Colon Carcinoma Metastatic in the Lung (tissue), 2 donors: ENCODE results near the gene TRPM1.

GRCh38 chr15:30999767-31000347 lies 8.4 kb upstream of the MTMR10 start:
- PRO-cap, 2 experiments: no peak in any of the 2 experiments

- PRO-cap, 2 experiments: no peak in any of the 2 experiments
These were observed 34.5 kb upstream of the MTMR10 start for GRCh38 chr15:31025953-31026321.

DNA sequence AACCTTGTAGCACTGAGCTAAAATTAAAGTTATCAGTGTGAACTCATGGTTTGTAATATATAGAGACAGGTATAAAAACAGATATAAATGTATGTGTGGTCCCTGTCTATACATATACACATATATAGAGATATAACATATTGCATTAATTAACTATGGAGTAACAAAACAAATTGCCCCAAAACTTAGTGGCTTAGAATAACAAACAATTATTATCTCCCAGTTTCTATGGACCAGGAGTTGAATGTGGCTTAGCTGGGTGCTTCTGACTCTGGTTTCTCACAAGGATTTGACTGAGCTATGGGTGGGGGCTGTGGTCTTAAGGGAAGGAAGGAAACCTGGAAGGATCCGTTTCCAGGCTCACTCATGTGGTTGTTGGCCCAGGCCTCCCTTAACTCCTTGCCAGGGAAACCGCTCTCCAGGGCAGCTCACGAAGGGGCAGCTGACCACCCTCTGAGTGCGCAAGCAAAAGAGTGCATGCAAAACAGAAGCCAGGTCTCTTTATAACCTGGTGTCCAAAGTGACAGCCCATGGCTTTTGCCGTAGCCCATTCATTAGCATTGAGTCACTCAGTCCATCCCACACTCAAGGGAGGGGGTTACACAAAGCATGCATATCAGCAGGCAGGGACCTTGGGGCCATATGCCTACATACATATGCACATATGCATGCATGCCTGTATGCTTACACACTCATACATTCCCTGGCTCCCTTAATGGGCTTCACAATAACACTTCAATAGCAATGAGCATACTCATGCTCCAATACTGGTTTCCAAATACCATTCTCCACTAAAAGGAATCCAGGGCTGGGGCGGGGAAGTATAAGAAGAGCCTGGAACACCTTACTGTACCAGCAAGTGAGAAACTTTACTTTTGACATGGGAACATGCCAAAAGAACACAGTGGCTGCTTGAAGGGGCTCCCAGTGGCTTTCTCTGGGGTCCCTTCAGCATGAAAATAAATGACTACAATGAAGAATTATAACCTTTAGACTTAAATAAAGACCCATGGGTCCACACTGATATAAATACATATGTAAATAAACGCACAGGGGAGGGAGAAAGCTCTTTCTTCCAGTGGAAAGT lies 22.1 kb downstream of the TRPM1 start:
- PRO-cap, 2 experiments: no peak in any of the 2 experiments

DNA sequence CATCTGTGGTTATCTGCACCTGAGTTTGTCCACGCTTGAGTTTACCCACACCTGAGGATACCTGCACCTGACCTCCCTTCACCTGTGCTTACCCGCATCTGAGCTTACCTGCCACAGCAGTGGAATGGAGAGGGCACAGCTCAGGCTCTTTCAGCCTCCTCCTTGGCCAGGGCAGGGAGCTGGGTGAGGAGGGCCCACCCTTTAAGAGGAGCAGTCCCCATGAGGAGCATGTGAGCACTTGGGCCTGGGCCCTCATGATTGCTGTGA lies at the start of gene TRPM1:
TSS of gene TRPM1 (minus strand) at position 177 of the 267 bp plus-strand sequence.
- PRO-cap, 2 experiments: no peak in any of the 2 experiments

DNA sequence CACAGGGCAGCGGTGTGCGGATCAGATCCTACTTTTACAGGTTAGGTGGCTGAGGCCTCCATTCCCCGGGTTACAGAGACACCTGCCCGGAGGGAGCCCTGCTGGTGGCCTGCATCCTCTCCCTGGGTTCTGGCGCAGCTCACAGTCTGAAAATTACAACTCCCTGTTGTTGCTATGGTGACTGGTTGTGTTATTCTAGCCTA lies 21.7 kb upstream of the KLF13 start:
- PRO-cap, 2 experiments: no peak in any of the 2 experiments

GRCh38 chr15:31329125-31329541 lies 2.5 kb downstream of the KLF13 start:
- PRO-cap, 2 experiments: no peak in any of the 2 experiments

DNA sequence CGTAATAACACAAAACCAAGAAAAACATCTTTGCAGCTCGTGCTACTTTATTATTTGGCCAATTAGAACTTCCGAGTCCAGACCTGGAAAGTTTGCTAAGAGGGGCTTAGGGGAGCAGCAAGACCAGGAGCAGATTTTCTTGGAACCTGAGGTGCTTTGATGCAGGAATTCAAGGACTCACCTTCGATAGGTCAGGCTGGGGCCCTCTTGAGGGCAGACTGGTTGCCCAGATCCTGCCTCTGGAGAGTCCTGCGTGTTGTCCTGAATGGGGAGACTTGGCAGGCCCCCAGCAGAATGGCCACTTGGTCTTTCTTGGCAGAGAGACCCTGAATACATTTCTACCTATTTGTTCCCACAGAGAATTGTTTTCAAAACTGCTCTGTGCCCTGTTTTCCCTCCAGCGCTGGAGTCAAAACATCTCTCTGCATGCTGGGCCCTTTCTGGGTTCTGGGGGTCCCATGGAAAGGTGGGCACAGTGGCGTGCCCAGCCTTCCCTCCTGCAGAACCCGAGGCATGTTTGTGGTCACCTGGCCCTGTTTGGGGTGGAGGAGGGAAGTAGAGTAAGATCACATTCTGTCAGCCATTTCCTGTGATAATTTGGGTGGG lies 4.2 kb downstream of the KLF13 start:
- PRO-cap, 2 experiments: no peak in any of the 2 experiments

DNA sequence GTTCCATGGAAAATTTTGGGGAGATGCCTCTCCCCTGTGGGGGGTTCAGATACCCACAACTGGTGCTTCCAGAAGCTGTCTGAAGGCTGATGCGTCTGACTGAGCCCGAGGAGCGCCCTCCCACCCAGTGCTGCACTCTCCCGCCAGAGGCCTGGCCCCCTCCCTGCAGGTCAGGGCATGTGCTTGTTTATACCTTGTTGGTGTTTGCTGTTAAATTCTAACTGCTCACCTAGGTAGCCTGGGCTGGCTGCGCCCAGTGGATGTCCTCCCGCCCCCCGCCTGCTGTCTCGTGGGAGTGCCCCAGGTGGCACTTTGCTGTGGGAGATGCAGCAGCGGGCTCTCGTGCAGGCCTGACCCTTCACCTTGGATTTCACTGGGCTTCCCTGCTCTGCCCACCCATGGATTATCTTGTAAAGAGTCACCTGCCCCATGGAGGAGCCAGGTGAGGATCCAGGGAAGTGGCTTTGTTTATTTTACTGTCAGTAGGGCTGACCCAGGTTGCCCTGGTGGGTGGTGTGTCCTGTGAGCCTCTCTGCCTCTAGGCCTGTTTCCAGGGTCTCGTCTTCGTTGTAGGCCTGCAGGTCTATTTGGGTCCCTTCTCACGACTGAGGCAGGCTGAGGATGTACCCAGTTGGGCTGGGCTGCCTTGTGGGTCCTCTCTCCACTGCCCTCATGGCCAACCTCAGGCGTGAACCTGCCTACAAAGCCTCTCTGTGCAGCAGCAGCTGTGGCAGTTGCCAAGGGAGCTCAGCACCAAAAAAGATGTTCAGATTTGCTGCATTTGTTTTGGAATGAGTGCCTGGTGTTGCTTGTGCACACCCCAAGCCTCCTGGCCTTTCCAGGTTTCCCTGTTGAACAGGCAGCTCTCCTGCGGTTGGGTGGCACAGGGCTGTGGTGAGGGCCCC lies 13.2 kb downstream of the KLF13 start:
- PRO-cap, 2 experiments: no peak in any of the 2 experiments

DNA sequence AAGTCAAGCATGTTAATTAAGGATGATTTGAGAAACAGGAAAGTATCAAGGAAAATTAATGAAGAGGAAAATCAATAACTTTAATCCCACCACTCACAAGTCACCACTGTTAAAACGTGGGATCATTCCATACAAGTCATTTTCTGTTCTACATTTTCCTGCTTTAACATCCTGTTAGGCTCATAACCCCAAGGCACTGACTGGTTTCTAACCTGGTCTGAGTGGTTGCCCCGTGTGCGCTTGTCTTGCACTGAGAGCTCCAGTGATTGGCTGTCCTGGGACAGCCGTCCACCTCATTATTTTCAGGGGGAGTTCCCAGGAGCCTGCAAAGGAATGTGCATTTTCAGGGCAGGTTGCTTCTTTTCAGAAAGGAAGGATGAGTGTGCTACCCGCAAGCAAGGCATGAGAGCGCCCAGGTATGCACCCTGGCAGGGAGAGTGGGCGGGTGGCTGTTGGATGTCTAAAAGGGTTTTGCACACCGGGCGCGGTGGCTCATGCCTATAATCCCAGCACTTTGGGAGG lies 24.7 kb downstream of the KLF13 start:
- PRO-cap, 2 experiments: no peak in any of the 2 experiments

GRCh38 chr15:31367646-31368071 lies 41.0 kb downstream of the KLF13 start:
- PRO-cap, 2 experiments: no peak in any of the 2 experiments

- PRO-cap, 2 experiments: peak in 1 of 2 experiments; most common minus-strand start chr15:31393357 (in 1)
These were observed 66.7 kb downstream of the KLF13 start for GRCh38 chr15:31393172-31393905.

DNA sequence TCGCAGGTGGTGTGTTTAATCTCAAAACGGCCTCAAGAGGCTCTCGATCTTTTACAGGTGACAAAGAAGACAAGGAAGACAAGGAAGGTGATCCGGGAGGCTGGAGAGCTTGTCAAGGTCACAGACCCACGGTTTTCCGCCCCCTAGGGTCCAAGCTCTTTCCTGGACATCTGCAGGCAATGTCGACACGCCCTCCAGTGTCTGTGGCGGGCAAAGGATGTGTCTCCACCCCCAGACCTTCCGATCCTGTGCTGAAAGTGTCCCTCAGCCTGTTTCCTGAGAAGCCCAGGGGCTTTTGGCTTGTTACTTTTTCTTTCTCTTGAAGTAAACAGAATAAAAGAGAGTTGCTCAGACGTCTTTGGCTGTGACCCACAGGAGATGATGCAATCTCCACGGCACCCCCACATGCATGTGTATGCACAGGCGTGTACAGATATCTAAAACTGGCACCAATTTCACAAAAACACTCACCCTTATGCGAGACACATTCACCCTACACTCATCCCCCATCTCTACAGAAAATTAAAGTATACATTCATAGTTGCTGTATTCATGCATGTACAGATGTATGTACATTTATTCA lies 108.8 kb downstream of the KLF13 start:
- PRO-cap, 2 experiments: no peak in any of the 2 experiments

DNA sequence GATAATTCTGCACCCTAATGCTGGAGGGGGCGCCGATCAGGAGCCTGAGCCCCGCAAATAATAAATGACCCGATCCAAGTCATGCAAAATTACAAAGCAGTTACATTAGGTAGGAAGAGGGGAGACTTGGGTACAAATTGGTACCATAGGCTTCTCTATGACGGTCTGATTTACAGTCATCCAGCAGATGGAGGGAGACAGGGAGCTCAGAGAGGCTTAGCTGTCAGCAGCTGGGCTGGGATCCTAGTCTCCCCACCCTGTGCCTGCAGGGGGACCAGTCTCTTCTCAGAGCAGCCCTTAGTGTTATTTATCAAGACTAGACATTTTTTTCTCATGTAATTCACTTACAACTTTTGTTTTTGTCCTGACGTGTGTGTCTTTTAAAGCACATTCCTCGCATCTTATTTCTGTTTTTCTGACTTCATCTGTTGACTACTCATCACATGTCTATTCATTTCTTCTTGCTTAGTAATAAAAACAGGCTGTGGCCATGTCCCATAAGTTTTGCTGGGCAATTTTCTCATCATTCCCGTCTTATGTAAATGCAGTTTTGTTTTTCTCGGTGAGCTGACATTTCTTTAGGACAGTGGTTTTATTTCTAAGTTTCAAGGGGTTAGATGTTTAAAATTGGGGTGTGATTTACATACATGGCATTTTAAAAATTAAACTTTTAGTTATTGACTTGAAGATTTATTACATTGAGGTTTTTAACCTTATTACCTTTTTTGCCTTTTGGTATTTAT lies 116.1 kb downstream of the KLF13 start:
- PRO-cap, 2 experiments: no peak in any of the 2 experiments

DNA sequence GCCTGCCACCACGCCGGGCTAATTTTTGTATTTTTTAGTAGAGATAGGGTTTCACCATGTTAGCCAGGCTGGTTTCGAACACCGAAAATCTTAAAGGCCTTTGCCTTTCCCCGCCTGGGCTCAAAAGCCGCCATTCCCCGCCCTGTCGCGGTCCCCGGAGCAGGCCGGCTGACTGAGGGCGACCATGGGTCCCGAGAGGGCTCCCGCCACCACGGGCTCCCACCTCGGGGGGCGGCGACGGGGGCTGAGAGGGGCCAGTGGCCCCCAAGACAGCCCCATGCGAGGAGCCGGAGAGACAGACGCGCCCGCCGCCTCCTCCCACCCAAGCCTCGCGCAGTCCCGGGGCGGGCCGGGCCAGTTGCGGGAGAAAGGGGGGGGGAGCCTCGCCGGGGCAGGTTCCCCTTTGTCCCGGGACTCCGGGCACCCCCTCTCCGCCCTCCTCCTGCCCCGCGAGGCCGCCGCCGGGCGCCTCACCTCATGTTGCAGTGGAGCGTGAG lies 60.9 kb downstream of the GOLGA8K start:
- PRO-cap, 2 experiments: no peak in any of the 2 experiments

DNA sequence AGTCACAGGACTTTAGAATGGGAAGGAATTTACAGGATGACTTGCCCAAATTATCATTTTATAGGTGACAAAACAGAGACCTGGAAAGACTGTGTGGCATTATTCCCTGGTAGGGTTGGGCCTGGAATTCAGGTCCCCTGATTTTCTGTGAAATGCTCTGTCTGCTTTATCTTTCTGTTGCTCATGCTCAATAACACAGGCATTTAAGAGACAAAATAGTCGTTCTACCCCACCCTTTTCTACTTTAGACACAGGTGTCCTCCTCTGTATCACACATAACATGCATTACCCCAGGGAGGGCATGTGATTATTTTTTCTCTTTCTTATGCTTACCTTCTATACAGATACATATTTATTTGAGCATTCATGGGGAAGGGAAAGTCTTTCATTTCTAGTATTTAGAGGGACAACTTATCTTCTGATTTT lies 82.8 kb downstream of the GREM1 start:
- PRO-cap, 2 experiments: no peak in any of the 2 experiments

DNA sequence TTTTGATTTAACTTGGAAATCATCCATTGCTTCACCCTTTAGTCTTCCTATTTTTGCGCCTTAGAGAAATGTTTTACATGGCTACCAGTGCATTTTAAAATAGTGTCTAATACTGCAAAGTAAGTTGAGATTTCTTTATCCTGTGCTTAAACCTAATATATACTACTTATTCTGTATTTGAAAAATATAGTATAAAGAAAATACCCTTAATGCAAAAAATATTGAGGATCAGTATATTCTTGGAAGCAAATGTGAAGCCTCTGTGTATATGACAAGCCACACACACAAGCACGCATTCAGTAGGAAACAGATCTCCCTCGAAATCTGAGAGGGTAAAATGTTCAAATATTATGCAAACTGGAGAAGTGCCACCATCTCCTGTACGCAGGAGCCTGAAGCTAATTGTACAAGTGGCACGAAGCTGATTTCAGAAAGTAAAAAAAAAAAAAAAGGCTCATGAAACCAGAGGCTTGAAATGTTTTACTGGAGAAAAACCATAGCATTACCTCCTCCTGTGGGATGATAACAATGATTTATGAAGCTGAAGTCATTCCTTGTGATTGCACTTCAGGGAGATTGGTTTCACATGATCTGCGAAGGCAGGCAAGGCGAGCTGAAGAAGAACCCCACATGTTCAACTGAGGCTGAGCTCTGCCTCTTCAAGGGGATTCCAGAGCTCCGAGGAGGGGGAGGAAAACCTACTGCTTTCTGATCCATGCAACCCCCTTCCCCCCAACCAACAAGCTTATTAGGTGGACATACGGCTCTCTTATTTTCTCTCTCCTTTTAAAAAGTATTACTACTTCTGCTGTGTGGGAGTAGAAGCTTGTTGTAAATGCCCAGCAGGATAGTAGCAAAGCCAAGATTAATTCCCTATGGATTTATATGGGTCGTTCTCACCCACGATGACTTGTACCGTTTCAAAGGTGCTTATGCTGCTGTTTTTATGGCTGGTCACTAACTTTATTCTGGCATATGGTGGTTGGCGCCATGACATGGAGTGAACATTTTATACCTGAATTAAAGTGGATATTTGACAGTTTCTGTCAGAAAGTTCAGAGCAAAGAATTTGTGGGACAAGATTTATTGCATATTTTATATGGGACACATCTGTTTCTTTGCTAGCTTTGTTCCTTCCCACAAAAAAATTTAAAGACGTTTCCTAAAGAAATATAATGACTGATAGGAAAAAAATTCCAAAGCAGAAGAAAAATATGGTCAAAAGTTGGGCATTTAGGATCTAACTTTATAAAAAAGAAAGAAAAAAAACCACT lies 101.1 kb downstream of the GREM1 start:
- PRO-cap, 2 experiments: no peak in any of the 2 experiments

DNA sequence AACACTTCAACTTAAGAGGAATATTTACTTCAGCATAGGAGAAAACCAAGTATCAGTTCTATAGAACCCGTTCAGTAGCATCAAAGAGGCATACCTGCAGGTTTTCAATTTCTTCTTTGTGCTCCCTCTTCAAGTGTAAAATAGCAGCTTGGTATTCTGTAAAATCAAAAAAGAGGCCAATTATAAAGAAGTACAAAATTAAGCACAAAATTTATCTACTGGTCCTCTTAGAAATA lies 186.7 kb downstream of the FMN1 start:
- PRO-cap, 2 experiments: no peak in any of the 2 experiments

DNA sequence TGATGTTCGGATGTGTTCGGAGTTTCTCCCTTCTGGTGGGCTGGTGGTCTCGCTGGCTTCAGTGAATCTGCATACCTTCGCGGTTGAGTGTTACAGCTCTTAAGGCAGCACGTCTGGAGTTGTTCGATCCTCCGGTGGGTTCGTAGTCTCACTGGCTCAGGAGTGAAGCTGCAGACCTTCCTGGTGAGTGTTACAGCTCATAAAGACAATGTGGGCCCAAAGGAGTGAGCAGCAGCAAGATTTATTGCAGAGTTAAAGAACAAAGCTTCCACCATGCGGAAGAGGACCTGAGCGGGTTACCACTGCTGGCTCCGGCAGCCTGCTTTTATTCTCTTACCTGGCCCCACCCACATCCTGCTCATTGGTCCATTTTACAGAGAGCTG lies 175.8 kb downstream of the FMN1 start:
- PRO-cap, 2 experiments: no peak in any of the 2 experiments

- PRO-cap, 2 experiments: peak in 2 of 2 experiments; most common plus-strand start chr15:33068333 (in 1); most common minus-strand start chr15:33068157 (in 1)
These were observed 126.8 kb downstream of the FMN1 start for GRCh38 chr15:33067256-33068548.

GRCh38 chr15:33194065-33194574 lies 394 bp downstream of the FMN1 start:
- PRO-cap, 2 experiments: no peak in any of the 2 experiments